Bile duct (tissue), 1 donor: ENCODE results near the genes OR11H12, RNASE12, NDRG2 and RNASE8.

DNA sequence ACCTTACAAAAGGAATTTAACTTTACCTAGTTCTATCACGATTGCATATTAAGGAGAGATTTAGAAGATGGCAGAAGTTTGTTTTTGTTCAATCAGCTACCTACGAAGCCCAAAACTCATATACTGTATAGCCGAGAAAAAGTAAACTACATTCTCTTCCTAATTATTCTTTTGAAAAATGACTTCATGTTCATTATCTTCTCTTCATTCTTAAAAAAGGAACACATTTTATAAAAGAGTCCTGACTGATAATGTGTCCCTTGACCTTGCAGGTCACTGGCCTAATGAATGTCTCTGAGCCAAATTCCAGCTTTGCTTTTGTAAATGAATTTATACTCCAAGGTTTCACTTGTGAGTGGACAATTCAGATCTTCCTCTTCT, at the start of gene OR11H12:
TSS of gene OR11H12 (plus strand) at position 252 of the 381 bp plus-strand sequence.
- PRO-cap = no peak

DNA sequence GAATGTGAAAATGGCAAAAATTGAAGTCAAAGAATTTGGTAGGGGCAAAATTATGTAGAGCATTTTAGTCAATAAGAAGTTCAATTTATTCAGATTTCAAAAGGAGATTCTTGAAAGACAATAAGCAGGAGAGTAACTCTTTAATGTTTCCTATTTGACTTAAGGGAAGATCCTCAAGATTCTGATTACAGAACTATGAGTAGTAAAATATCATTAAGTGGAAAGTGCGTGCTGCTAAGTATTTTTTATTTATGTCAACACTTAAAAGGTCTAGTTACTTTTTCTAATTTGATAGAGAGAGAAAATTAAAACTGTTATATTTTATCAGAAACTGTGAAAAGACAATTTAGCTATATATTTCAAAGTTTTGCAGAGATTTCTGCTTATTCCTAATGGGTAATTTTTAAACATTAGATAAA, 6.6 kb downstream of the OR4N5 start:
- PRO-cap = no peak

DNA sequence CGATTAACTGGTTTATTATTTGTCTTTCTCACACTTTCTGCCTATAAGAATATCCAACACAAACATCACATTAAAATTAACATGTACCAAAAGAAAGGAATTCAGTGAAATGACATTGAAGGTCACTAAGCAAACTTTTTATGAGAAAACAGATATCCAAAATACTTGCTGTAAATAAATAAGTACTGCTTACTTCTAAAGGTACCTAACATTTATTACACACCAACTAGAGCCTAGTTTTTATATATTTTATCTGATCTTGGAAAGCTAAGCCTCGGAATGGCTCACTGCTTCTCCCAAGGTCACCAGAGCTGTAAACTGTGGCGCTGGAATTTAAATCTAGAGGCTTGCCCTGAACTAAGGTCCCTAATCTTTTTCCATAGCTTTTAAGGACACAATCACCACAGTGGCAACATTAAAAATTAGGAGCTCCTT, 793 bp downstream of the CCNB1IP1 start:
- PRO-cap = no peak

DNA sequence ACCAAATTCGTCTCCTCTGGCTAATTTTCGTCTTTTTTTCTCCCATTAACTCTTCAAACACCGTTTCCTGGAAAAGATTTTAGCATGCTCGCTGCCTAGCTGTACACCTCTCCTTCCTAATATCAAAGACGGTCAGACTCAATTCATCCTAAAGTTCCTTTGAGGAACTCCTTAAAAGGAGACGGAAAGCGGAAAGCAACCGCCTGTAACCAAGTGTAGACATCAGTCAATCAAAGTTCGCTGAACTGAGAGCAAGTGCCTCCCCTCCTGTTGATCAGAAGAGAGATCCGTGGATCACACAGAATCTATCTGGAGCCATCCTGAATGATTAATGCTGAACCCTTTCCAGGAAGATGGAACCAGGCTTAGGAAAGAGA, 411 bp upstream of the TEP1 start:
- PRO-cap = no peak

- PRO-cap = no peak
Observed at GRCh38 chr14:20479315-20479788, 10.1 kb downstream of the PNP start.

DNA sequence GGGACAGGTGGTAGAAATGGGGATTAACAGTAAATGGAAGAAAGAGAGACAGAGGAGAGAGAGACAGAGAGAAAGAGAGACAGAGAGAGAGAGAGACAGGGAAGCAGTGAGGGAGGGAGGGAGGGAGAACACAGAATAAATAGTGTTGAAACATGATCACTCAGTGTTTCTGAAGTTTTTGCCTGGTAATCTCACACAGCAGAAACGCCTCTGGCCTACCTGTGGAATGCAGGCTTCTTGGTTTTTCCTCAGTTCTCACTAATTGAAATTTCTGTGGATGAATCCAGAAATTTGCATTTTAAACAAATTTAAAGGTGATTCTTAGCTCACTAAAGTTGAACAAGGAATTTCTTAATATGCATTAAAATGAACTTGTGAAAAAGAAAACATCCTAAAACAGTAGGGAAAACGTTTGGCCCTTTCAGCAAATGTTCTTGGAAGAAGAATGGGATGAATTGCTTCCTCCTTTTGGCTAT, 31.8 kb downstream of the RNASE12 start:
- PRO-cap = no peak

- PRO-cap = no peak
Observed at GRCh38 chr14:20591222-20591803, at the start of gene RNASE12. Gene RNASE12, minus strand, starts transcription at chr14:20591376.

DNA sequence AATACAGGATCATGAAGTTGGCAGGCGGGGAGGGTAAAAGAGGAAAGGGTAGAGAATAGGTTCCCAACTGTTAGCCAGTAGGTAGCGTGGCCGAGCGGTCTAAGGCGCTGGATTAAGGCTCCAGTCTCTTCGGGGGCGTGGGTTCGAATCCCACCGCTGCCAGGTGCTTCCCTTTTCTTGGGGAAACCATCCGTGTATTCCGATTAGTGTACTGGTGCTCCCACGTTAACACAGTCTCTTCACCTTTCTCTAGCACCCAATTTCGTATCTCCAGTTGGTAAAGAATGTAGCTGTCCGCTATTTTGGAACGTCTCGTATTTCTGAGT, 18.8 kb upstream of the RNASE12 start:
- PRO-cap = unidirectional peak, plus-strand start at position 73 of the sequence

- PRO-cap = no peak
Observed at GRCh38 chr14:20666311-20667112, 17.8 kb upstream of the RNASE4 start.

DNA sequence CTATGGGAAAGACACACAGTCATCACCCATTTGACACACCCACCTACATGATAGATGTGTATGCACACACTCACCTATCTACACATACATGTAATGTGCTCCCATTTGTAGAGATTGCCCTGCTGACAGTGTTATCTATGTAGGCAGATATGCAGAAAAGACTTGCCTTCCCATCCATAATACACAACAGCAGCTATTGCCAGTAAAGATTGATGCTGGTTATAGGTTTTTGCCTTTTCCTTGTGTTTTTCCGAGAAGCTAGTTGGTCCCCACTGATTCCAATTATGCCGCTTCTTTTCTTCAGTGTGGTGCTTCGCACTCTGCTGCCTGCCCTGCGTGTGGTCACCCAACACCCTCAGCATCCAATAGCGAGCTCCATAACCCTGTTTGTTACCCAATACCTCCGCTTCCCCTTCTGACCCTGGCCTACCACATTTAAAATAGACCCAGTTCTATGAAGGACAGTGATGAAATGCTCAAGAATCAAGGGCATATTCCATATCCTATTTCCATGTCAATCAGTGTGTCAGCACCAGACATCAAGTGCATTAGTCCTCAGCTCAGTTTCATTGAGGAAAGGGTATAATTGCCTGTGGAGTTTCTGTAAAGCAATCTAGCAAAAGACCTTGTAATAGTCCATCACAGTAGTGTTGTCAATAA, 9.7 kb downstream of the NDRG2 start:
- PRO-cap = no peak

DNA sequence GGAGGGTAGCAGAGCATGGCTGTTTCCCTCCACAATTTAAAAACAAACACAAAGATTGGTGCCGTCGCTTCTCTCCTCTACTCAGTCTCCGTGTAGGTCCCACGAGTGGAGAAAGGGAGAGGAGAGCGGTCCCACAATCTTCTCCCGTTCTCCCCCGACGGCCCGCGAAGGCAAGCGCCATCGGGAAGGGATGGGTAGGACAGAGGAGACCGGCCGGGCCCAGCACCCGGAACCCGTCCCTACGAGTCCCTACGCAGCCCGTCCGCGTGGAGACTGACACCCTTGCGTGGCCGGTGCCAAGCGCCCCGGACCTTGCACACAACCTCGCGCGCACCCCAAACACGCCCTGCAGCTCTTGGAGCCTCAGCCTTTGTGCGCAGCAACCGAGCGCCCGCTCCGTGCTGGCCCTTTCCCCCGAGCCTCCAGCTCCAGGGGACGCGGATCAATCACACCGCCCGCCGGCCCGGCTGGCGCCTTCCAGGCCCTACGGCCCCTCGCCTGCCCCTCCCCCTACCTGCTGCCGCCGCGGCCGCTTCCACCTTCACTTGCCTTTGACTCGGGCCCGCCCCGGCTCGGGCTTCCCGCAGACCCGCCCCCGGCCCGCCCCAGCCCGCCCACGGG, at the start of gene NDRG2:
TSS of gene NDRG2 (minus strand) at position 547 of the 621 bp plus-strand sequence.
- PRO-cap = bidirectional peak, plus-strand start outside the sequence, minus-strand start at position 547 of the sequence

- PRO-cap = no peak
Observed at GRCh38 chr14:21026743-21027414, 2.0 kb upstream of the NDRG2 start.

DNA sequence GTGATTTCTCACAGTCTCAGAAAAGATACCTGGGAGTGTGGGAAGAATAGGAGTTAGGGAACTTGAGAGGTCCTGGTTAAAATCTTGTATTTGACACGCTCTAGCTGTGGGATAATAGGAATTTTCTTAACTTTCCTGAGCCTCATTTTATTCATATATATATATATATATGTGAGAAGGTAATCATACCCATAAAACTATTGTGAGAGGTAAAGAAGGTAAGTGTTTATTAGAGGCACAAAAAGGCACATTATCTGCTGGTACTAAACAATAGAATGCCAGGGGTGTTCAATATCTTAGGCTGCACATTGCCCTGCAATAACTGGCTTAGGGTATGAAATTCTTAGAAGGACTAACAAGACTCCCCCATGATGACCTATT, at the start of gene RNASE8:
TSS of gene RNASE8 (plus strand) at position 357 of the 381 bp plus-strand sequence.
- PRO-cap = no peak

GRCh38 chr14:21061145-21061449, 3.5 kb downstream of the RNASE8 start:
- PRO-cap = no peak

GRCh38 chr14:21062117-21062634, 4.6 kb downstream of the RNASE8 start:
- PRO-cap = no peak

- PRO-cap = unidirectional peak, plus-strand start at chr14:21068965
Observed at GRCh38 chr14:21068787-21069200, 1.3 kb upstream of the ARHGEF40 start.

- PRO-cap = no peak
Observed at GRCh38 chr14:21069844-21070027, 368 bp upstream of the ARHGEF40 start.

GRCh38 chr14:21091604-21092255, 6.7 kb downstream of the ZNF219 start:
- PRO-cap = no peak

GRCh38 chr14:21096723-21097862, 1.4 kb downstream of the ZNF219 start:
- PRO-cap = bidirectional peak, plus-strand start at chr14:21097784, minus-strand start at chr14:21097778

DNA sequence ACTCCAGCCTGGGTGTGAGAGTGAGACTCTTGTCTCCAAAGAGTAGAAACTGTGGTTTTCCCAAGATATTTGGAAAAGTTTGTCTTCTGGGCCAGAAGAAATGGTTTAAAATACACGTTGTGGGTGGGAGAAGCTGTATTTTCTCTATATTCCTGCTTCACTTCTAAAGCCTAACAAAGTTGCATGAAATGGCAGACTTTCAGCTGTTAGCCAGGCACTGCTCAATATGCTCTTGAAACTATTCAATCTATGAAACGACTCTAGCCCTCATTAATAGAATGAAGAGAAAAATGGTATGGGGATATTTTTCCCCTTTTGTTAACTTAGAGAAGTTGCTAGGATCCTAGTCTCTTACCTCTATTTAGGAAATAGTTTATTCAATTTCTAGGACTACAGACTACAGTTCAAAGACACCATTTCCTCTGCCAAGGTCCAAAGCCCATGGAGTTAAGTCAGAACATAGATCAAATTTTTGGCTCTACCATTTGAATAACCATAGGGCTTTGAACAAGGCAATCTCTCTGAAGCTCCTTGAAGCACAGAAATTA, 49.3 kb upstream of the OR5AU1 start:
- PRO-cap = no peak